Hematopoietic multipotent progenitor cell (in vitro differentiated cells): Measurements from ENCODE around the gene TMEM200A.

- CAGE, long polyA plus RNA = no peak
Measured at GRCh38 chr6:125780221-125780585, 10.6 kb upstream of the NCOA7 start.

- CAGE, long polyA plus RNA = no peak
Measured at GRCh38 chr6:125839334-125839828, 48.6 kb downstream of the NCOA7 start.

DNA sequence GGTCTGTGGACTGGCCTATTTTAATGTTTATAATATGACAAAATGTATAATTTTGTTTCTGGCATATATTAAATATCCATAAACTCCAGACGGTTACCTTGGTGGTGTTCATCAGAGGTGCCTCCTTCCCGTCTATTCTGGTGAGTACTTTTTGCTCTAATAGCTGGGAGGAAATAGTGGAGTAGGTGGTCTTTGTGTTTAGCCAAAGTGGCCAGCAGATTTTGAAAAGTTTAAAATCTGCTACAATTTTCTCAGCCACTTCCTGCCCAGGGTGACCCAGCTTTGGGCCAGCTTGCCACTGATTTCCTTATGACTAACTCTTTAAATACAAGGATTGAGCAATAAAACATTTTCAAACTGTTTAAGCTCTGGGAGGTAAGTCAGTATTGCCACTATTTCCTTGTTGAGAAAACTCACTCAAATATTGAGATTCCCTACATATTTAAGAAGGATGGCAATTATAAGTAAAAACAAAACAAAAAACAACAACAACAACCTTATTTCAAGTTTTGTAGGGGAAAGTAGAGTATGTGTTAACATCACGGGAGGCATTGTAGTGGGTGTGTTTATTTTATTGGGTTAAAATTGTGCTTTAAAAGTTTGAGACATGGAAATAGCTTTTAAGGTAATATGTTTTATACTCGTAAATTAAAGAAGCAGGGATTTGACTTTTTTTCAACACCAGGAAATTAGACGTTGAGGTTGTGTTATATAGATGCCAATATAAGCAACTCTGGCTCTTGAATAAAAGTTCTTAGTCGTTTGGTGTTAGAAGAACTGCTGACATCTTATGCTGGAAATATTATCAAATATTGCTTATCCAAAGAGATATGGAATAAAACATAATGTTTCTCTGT lies 54.6 kb downstream of the TRMT11 start:
- CAGE, long polyA plus RNA = no peak

- CAGE, long polyA plus RNA = no peak
Measured at GRCh38 chr6:127117603-127117943, 898 bp upstream of the RSPO3 start.

DNA sequence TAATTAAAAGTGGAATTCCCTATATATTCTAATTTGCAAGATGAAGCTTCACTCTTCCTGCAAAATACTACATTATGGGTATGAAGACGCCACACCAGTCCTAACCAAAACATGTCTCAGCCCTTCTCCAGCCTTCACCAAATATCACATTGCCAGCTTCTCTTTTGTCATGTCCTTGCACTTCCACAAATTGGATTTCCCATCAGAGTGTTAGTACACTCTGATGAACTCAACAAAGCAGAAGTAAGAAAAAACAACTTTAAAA lies 62.4 kb upstream of the RNF146 start:
- CAGE, long polyA plus RNA = no peak

DNA sequence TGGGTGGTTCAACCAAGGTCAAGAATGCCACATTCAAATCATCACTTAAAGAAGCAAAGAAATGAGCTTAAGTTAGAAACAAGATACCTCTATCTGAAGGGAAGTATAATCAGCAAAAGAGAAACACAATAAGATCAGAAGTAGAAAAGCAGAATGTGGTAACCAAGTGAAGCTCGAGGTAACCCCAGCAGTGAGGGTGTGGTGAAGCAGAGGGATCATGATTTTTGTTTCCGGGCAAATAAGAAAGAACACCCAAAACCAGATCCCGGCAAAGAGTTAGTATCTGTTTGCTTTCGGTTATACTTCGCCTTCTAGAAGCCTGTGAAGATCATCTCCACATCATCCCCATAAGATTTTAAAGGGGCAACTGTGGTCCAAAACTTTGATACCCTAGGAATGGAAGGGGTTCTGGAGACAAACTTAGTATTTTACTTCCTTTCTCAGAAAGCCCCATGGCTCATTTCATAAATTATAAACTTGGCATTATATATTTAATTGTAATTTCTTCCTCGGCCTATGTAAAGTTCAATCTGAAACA lies 33.7 kb upstream of the THEMIS start:
- CAGE, long polyA plus RNA = no peak

DNA sequence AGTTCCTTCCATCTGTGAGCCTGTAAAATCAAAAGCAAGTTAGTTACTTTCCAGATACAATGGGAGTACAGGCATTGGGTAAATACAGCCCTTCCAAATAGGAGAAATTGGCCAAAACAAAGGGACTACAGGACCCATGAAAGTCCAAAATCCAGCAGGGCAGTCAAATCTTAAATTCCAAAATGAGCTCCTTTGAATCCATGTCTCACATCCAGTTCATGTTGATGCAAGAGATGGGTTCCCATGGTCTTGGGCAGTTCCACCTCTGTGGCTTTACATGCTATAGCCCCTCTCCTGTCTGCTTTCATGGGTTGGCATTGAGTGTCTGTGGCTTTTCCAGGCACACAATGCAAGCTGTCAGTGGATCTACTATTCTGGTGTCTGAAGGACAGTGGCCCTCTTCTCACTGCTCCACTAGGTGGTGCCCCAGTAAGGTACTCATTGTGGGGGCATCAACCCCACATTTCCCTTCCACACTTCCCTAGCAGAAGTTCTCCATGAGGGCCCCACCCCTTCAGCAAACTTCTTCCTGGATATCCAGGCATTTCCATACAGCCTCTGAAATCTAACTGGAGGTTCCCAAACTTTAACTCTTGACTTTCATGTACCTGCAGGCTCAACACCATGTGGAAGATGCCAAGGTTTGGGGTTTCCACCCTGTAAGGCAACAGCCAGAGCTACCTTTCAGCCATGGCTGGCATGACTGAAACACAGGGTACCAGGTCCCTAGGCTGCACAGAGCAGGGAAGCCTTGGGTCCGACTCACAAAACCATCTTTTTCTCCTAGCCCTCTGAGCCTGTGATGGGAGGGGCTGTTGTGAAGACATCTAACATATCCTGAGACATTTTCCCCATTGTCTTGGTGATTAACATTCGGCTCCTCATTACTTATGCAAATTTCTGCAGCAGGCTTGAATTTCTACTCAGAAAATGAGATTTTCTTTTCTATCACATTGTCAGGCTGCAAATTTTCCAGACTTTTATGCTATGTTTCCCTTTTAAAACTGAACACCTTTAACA lies 144.4 kb downstream of the PTPRK start:
- CAGE, long polyA plus RNA = no peak

- CAGE, long polyA plus RNA = no peak
Measured at GRCh38 chr6:128511208-128512046, 9.0 kb downstream of the PTPRK start.

GRCh38 chr6:128519524-128520223 lies 725 bp downstream of the PTPRK start:
- CAGE, long polyA plus RNA = no peak

DNA sequence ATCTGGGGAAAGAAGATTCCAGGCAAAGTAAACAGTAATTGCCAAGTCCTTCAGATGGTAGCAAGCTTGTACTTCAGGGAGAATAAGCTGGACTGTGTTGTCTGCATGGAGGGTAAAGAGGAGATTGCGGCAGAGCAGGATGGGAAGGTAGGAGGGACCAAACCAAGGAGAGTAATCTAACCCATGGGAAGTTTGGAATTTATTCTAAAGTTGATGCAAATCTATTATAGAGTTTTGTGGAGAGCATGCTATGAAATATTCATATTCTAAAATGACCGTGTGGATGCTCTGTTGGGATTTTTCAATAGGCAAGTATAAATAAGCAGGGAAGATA lies 164.4 kb upstream of the LAMA2 start:
- CAGE, long polyA plus RNA = no peak

- CAGE, long polyA plus RNA = no peak
Measured at GRCh38 chr6:128857682-128858121, 25.2 kb upstream of the LAMA2 start.

DNA sequence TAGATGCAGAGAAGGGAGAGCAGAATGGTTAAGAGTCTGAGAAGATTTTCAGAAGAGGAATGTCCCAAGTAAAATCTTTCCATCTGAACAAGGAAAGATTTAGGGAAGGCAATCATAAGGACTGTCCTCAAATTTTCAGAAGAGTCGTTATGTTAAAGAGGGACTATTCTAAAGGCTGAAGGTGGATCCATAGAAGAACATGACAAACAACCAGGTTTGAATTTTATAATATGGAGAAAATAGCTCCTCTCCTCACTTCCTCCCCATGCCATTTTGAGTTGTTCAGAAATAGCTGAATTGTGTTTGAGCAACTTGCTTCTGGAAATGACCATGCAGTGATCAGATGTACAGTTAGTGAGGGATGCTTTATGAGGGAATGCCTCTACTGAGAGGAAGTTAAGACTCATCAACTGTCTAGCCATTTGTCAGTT lies 3.6 kb downstream of the LAMA2 start:
- CAGE, long polyA plus RNA = no peak

DNA sequence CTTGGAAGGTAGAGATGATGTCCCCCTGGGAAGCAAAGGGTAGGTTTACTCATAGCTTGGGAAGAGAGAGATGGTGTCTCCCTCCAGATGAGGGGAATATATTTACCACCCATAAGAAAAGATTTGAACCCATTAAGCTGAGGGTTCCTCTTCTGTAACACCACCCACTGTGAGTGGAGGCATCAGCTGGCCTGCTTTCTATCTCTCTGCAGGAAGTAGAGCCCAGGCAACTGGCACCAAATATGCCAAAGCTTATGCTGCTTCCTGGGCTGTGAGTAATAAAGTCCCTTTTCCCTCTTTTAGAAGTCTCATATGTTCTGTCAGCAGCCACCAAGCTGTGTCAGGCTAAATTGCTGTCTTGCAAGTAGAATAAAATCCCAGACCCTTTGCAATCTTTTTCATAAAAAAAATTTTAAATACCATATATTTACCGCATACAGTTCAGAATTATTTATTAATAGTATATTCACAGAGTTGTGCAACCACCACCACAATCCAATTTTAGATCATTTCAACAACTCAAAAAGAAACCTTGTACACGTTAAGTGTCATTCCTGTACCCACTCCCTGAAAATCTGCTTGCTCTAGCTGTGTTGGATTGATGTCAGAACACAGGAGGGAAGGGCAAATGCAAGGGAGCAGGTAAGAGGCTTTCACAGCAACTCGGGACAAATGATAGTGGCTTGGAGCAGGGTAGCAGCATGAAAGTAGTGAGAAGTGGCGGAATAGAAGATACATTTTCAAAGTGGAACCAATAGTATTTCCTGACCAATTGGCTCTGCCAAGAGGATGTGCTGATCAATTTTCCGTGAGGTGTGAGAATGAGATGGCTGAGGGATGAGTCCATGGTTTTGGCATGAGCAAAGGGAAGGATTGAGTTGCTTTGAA lies 241.6 kb downstream of the LAMA2 start:
- CAGE, long polyA plus RNA = no peak

- CAGE, long polyA plus RNA = no peak
Measured at GRCh38 chr6:129679831-129680469, 30.0 kb downstream of the ARHGAP18 start.

DNA sequence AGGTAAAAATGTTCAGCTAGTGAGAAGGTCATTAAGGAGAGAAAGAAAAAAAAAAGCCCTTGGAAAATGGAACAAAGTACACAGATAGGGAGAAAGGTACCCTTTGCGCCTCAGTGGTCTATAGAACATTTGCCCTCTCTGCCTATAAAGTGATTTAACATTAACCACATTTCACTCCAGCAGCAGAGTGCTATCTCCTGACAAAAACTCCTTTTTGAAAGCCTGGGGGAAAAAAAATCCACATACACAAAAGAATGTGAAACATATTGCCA lies 798 bp downstream of the ARHGAP18 start:
- CAGE, long polyA plus RNA = no peak

GRCh38 chr6:129748169-129748773 lies 38.3 kb upstream of the ARHGAP18 start:
- CAGE, long polyA plus RNA = no peak

- CAGE, long polyA plus RNA = no peak
Measured at GRCh38 chr6:130365653-130366544, at the start of gene TMEM200A. TMEM200A (plus strand) TSS chr6:130366017.

DNA sequence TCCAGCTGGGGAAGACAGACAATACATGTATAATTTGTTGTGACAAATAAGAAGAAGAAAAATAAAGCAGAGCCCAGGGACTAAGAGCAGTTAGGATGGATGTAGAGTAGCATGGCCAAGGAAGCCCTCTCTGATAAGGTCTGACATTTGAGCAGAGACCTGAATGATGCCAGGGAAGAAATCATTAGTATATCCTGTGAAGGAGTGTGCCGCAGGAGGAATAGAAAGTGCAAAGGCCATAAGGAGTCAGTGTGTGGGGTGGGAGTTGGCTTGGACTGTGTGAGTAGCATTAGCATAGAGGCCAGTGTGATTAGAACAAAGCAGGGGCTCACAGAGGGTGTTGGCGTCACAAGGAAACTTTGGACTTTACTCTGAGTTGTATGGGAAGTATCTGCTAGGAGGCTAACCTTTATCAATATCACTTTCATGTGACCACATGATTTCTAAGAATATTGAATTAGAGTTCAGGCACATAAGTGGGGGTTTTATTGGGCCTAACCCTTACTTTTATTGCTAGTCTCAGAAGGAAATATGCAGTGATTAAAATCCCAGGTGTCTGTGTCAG lies 12.1 kb downstream of the TMEM200A start:
- CAGE, long polyA plus RNA = no peak

GRCh38 chr6:130507425-130508000 lies 141.7 kb downstream of the TMEM200A start:
- CAGE, long polyA plus RNA = no peak

DNA sequence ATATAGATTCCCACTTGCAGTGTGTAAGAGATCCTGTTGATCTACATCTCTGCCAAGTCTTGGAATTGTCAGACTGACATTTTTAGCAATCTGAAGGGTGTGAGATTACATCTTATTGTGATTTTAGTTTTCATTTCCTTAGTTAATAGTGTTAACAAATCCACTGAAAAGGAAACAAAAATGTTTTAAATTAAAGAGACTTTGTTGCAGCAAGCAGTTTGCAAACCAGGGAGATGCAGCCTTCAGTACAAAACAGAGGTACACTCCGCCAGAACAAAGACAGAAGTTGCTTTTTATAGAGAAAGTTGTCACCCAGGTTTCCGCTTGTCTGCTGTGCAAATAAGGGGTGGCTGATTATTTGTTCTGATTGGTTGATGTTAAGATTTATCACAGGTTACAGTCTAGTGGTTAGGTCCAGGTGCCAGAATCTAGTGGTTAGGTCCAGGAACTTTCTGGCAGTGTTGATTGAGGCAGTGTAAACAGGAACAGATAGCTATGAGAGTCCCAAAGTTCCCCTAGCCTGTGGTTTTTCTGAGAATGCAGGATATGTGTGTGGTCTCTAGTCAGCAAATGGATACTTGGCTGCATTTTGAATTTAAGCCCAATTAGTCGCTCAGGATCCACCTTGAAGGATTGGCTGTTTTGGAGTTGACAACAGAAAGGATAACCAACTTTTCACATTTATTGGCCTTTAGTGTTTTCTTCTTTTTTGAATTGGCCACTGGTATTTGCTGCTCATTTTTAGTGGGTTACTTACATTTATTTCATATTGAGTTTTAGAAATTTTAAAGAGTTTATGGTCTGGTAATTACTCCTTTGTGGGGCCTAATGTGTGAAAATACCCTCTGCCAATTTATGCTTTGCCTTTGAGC lies 147.9 kb downstream of the TMEM200A start:
- CAGE, long polyA plus RNA = no peak